Temporal lobe (tissue), 2 donors: ENCODE measurements around a stretch of chr6.

GRCh38 chr6:14890198-14890513, 355.7 kb upstream of the JARID2 start:
- RAMPAGE, long total RNA = no peak

- RAMPAGE, long total RNA = no peak
Measured at GRCh38 chr6:14921864-14922626, 323.8 kb upstream of the JARID2 start.

GRCh38 chr6:14966226-14966496, 279.7 kb upstream of the JARID2 start:
- RAMPAGE, long total RNA = no peak

- RAMPAGE, long total RNA = no peak
Measured at GRCh38 chr6:15101174-15101396, 144.8 kb upstream of the JARID2 start.

DNA sequence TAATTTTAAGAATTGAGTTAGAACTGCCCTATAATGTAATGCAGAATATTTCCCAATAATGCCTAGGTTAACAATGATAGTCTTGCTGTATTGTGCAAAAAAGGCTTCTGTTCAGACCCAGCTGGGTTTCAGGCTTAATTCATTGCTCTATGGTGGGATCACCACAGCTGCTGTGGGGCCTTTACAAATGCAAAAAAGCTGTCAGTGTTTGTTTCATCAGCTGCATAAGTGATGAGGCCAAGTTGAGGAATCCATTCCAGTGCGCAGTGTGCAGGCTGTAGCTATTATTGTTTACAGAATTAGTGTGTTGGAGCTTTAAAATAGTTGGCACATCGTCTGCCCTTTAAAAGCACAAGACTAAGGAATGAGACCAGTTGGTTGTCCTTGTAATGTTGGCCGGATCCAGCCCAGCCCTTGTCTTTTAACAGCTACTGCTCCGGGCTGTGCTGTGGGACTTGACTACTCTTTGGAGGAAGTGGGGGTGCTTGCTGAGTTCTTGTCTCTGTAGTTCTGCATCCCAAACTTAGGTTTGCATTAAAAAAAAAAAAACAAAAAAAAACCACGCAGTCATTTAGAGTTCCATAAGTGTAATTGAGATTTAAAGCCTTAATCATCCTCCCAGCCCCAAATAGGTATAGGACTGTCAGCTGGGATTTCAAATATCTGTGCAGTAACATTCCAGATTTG, 19.1 kb downstream of the JARID2 start:
- RAMPAGE, long total RNA = no peak

DNA sequence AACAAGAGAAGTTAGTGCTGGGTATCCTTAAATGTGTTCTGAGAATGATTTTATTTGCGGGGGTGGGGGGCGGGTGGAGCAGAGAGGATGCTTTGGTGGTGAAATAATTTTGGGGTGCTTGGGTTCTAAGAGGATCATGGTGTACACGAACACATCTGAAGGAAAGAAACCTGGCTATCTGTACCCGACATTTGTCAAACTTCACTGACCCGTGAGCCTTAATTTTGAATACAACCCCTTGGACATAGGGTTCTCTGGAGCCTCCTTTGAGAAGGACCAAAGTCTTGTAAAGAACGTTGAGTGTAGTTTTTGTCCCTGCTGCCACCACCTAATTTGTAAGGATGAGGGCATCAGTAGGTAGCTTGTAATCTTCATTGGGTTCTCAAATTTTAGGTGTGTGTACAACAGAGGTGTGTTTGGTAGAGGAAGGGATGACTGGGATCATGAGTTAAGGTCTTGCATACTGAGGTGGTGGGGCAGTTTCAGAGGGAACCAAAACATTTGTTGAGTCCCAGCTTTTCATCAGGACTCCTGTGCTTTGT, 53.1 kb downstream of the JARID2 start:
- RAMPAGE, long total RNA = no peak

DNA sequence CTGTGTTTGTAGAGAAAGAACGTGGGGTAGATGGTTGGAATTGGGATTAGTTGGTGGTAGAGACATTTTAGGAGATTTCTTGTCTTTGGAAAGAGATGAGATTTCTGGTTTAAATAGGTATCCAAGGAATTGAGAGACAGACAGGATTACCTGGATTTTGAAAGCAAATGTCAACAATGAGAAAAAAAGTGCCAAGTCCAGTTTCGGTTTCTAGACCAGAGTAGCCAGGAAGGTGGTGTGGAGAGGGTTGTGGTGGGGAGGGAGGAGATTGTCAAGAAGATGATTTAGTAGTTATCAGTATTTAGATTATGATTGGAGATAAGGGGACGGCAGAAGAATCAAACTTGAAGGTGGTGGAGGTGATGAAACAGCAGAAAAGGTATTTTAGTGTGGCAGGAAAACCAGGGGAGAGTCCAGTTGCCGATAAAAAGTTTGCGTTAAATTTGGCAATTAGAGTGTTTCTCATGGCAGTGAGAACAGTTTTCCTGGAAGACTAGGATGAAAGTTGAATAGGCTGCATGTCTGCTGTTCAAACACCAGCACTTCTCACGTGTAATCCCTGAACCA, 116.9 kb downstream of the JARID2 start:
- RAMPAGE, long total RNA = no peak

- RAMPAGE, long total RNA = no peak
Measured at GRCh38 chr6:15394293-15395019, 148.6 kb downstream of the JARID2 start.

DNA sequence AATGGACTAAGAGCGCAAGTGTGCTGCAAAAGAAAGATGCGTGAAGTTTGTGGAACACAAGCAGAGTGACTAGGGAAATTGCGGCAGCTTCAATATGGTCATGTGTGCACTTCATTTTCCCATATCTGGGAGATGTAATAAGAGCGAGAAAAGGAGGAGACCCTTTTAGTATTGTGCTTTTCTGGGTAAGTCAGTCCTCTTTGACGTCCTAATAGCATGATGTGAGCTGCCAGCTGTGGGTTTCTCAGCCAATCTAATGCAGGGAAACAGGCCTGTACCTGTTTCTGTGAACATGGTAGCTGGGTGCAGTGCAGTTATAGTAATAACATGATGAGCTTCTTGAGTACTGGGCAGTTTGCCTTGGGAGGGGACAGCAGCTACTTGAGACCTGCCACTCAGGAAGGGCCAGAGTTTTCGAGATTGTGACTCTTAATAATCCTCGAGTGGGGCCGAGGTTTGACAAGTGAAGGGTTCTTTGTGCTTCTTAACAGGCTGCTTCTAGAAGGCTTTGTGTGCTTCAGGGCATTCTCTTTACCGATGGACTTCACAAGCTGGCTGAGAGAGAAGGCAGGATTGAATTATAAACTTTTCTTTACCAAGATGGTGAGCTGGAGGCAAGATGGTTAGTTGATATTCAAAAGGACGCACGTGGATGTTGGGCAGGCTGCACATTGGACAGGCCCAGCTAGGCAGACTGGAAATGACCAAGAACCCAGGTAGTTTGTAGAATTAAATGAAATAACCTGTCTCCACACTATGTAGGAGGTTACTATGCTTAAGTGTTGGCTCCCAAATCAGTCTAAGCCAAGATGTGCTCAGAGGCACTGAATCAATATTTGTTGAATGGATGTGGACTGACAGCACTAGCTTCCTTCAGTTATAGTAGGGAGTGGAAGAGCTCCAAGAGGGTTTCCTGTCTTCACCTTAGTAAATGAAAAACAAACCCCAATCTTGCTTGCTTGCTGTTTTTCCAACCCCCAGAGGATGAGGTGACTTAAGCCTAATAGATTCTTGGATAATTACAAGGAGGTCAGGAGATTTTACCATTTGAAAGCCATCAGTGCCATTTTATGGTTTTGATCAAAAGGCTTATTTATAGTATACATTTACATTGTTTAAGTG, 180.3 kb downstream of the JARID2 start:
- RAMPAGE, long total RNA = no peak

DNA sequence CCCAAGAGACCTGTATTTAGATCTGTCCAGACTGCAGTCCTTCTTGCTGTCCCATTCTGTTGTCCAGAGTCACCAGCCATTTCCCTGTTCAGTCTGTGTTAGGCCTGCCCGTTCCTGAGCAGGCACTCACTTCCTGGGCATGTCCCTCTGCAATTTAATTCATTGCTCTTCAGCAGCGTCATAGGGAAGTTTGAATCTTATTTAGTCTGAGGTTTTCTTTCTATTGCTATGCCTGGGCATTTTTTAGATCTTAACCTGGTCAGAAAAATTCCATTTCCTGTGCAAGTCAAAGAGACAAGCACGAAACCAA, 190.2 kb downstream of the DTNBP1 start:
- RAMPAGE, long total RNA = no peak

DNA sequence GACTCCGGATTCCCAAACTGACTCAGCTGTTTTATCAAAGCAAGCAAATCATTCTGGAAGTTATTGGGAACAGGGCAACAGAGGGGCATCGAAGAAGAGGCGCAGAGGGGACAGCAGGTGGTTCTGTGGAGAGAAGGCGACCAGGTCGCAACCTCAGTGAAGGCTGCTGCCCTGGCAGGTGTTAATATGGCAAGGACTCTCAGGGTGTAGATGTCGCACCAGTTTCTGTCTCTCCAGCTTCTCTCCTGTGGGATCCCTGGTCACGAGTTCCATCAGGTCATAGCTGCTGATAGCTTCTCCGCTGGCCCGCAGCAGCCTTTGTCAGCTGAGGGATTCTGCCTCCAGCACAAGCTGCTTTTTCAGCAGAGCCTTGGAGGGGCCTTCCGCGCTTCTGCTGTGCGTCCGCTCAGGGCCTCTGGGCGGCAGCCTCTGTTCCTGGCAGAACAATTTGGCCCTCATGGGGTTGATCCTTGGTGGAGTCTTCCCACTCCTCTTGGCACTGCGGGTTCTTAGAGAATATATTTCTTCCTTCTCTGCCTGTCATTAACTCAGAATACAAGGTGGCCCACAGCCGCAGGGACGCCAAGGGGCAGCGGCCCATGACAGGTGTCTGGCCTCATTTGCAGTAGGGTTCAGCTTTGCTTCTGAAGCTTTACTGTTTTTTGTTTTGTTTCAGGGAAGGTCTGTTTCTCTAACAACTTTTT, 158.9 kb downstream of the DTNBP1 start:
- RAMPAGE, long total RNA = no peak

- RAMPAGE, long total RNA = no peak
Measured at GRCh38 chr6:15509259-15510150, 153.3 kb downstream of the DTNBP1 start.

GRCh38 chr6:15796488-15797052, 133.7 kb upstream of the DTNBP1 start:
- RAMPAGE, long total RNA = no peak

GRCh38 chr6:15900991-15902171, 227.5 kb upstream of the MYLIP start:
- RAMPAGE, long total RNA = no peak

- RAMPAGE, long total RNA = no peak
Measured at GRCh38 chr6:15961354-15961699, 167.6 kb upstream of the MYLIP start.

GRCh38 chr6:16151344-16152441, 22.8 kb downstream of the MYLIP start:
- RAMPAGE, long total RNA = no peak

GRCh38 chr6:16226331-16227071, 11.9 kb upstream of the GMPR start:
- RAMPAGE, long total RNA = no peak

GRCh38 chr6:16236190-16236543, 2.2 kb upstream of the GMPR start:
- RAMPAGE, long total RNA = no peak

DNA sequence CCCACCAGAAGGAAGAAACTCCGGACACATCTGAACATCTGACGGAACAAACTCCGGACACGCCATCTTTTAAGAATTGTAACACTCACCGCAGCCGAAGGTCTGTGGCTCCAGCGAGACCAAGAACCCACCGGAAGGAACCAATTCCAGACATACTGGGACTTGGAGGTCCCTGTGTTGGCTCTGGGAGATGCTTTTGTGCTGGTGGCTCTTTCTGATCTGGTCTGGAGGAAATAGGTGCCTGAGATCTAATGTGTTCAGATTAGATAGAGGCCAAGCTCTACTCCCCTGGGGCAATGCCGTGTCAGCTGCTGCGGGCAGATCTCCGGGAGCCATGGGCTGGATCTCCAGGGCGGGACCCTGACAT, 29.1 kb downstream of the GMPR start:
- RAMPAGE, long total RNA = no peak

GRCh38 chr6:16278219-16278825, 39.9 kb downstream of the GMPR start:
- RAMPAGE, long total RNA = no peak